Pericardium (tissue), 1 donor: Measurements from ENCODE around the gene SLC25A33.

- RRBS = 12% methylated on average over 6 of the region's 17 CpGs
These were observed 29.9 kb downstream of the SPSB1 start for GRCh38 chr1:9322495-9323003.

GRCh38 chr1:9337599-9338355 is 45.1 kb downstream of the SPSB1 start:
- RRBS = no CpG with 5 or more reads among the region's 17 CpGs

DNA sequence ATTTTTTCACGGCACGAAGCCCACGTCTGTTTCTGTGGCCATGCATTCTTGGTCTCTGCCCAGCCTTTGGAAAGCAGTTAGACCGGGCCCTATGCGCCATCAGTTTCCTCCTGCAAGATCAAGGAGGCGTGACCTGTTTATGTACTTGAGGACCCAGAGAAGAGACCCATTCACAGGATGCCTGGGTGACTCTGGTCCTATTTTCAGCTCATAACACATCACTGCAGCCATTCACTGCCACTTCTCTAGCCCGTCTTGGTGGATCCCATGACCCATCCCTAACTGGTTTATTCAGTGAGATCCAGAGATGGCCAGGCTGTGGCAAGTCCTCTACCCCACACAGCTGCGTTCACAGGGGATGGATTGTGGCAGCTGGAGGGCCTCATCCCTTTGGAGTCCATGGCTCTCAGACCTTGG is 70.4 kb downstream of the SPSB1 start:
- RRBS = no CpG with 5 or more reads among the region's 8 CpGs

DNA sequence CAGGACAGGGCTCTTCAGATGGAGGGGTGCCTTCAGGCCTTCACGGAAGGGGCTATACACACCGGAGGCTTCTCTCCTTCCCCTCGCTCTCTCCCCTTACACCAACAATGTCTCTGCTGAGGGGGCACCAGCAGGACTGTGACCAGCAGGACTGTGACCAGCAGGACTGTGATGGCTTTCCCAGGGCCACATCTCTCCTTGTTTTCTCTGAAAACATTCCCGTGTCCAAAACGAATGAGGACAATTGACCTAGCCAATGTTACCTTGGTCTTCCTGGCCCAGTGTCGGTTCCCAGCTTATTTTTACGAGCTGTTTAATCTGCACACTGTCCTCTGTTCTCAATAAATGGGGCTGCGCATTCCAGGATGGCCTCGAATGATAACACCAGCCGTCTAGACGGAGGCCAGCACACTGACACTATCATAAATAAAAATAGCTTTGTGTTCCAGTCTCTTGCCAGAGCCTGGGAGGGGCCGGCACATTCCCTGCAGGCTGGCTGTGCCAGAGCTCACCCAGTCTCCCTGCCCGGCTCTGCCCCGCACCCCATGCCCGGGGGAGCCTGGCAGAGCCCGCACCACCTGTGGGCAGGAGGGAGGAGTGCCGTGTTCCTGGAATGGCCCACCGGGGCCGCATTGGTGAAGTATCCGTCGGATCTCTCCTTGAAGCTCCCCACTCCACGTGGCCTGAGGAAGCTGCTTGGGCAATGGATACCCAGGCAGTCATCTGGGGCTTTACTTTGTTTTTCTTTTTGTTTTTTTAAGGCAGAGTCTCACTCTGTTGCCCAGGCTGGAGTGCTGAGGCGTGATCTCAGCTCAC is 92.0 kb downstream of the SPSB1 start:
- RRBS = 36% methylated on average over 6 of the region's 23 CpGs

DNA sequence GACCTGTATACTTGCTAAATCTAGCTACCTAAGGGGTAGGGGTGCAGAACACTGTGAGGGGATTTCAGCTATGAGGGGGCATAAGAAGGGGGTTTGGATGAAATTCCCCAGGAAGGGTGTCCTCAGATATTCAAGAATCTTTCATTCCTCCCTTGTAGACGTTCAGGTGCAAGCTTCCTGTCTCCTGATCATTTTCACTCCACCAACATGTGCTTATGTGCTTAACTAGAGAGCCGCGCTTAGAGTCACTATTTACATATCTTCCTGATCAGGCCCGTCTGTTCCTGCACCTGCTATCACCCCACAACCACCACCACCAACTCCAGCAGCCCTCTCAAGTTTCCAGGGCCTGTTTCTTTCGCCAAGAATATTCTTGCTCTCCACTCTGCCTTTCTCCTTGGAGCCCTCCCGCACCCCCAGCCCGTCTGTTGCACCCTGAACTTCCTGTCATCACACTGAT is 113.4 kb downstream of the SPSB1 start:
- RRBS = no CpG with 5 or more reads among the region's 7 CpGs

DNA sequence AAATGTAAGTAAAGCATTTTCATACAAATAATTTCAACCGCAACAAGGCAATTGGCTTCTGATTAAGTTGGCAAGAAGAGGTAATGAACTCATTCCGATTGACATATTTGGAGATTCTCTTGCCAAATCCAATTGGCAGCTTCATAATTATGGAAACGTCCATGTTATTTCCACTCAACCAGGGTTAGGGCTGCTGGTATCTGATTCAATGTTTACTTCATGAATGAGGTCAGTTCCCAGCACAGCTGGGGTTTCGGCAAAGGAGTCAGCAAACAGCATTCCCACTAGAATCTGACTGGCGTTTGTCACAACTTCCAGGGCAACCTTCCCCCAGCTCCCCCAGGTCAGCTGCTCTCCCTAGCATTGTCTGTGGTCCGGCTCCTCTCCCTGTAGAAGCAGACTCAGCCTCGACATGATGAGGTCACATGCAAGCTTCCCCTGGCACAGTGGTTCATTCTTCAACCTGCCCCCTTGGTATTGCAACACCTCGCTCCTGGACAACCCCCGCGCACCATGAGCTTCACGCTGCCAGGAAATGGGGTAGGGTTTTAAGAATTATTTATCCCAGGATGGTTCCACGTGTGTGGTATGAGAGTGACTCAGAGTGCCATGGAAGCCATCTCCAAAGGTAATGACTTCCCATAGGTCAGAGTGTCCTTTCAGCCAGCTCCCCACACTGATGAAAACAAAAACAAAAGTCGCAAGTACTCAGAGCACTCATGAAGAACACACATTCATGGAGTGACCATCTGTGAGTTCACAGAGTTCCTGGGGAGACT is 100.7 kb upstream of the SLC25A33 start:
- RRBS = no CpG with 5 or more reads among the region's 13 CpGs

- RRBS = no CpG with 5 or more reads among the region's 2 CpGs
These were observed 62.6 kb upstream of the SLC25A33 start for GRCh38 chr1:9476596-9477124.

DNA sequence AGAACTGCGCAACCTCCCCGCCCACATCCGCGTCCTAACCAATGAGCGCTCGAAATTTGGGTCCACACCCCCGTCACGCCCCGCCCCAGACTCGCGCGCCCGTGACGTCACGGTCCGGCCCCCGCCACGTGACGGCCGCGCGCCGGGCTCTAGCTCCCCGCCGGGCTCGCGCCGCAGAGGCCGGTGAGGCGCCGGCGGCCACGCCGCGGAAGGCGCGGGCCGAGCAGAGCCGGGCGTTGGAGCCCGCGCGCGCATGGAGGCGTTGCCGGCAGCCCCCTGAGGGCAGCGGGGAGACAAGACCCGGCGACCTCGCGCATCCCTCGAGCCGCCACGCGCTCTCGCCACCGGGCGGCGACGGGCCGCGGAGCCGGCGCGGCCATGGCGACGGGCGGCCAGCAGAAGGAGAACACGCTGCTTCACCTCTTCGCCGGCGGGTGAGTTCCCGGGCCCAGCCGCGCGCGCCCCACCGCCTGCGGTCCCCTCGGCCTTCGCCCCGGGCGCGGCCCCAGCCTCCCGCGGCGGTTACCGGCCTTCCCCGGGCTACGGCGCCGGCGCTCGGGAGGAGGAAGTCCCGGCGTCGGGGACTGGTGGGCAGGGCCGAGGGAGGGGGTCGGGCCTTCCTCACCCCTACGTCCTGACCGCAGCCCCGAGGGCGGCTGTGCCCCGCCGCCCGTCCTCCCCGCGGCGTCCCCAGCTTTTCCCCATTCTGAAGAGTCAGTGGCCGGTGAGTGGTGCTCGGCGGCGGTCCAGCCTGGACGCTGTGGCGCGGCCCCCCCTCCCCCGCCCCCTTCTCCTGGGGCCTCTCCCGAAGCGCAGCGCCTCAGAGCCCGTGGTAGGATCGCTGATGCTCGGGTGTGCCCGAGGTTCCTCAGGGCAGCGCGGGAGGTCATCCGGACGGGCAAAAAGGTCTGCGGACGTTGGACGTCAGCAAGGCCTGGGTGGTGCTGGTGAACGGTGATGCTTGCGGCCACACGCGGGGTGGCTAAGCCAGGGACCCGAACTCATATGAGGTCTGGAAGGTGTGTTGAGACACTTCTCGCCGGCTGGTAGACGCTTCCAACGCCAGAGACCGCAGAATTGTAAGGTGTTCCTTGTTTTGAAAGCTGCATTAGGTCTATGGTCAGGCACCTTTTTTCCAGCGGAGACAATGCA is at the start of gene SLC25A33:
Gene SLC25A33 (plus strand): TSS at position 152 of the 1,152 bp plus-strand sequence.
- RRBS = 2% methylated on average over 26 of the region's 142 CpGs

GRCh38 chr1:9551143-9551765 is 12.0 kb downstream of the SLC25A33 start:
- RRBS = no CpG with 5 or more reads among the region's 7 CpGs

DNA sequence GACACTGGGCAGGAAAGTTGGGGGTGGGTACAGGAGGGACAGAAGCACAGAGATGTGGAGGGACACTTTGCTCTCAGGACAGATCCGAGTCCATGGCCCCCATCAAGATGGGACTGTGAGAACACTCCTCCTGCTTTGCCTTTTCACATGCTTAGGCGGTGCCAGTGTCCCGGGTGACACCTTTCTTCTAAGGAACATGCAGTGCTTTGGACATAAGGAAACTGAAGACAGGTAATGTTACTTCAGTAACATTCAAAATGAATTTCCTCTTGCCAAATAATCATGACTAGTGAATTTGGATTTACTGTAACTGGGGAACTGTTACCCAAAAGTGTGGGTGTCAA is 16.7 kb downstream of the SLC25A33 start:
- RRBS = no CpG with 5 or more reads among the region's 3 CpGs

GRCh38 chr1:9593317-9593945 is 4.7 kb downstream of the TMEM201 start:
- RRBS = no CpG with 5 or more reads among the region's 9 CpGs

DNA sequence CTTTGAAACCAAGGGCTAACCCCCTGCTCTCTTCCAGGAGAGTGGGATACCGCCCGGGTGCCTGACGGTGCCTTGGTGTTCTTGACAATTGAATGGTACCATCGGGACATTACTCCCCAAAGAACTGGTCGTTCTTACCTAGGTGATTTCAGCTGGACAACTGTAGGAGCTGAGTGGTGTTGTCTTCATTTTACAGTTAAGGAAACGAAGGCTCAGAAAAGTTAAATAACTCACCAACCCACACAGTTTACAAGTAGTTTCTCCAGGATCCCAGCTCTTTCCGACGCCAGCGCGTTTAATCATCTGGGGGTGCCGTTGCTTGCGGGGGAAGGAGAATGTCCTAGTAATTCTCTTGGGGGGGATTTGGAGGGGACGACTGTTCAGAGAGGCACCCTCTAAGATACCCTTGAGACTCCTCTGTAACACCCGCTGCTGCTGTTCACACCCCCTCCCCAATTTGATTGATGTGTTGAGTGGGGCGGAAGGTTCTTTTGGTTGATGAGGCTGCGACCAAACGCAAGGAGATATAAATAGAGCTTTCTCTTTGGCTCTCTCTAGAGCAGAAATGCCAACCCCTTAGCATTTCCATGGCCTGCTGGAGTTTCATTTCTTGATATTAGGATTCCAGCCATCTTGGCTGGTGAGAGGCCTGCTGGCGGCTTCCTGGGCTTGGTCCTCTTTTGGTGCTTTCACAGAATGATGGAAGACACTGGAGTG is 1.8 kb downstream of the PIK3CD start:
- RRBS = no CpG with 5 or more reads among the region's 18 CpGs

DNA sequence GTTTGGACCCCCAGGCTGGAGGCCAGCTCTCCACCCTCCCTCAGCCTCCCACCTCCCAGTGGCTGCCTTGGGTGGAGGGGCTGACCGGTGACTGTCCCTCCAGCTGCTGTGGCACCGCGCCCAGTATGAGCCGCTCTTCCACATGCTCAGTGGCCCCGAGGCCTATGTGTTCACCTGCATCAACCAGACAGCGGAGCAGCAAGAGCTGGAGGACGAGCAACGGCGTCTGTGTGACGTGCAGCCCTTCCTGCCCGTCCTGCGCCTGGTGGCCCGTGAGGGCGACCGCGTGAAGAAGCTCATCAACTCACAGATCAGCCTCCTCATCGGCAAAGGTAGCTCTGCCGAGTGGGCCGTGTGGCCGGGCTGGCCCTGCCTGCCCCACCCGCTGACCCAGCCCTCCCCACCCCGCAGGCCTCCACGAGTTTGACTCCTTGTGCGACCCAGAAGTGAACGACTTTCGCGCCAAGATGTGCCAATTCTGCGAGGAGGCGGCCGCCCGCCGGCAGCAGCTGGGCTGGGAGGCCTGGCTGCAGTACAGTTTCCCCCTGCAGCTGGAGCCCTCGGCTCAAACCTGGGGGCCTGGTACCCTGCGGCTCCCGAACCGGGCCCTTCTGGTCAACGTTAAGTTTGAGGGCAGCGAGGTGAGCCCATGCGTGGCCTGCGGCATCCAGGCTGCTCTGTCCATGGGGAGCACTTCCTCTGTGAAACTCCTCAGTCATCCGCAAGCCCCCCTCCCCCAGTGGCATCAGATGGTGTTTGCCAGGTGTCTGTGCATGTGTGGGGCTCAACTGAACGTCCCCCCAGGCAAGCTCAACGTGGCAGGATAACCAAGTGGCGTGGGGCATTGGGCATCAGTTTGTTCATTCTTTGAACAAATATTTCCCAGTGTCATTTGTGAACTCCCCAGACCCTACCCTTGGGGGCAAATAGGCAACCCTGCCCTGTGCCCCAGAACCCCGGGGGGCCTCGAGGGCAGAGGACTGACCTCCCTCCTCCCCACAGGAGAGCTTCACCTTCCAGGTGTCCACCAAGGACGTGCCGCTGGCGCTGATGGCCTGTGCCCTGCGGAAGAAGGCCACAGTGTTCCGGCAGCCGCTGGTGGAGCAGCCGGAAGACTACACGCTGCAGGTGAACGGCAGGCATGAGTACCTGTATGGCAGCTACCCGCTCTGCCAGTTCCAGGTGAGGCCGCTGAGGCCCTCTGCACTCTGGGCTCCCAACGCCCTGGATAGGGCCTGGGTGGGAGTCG is 64.3 kb downstream of the PIK3CD start:
- RRBS = 81% methylated on average over 6 of the region's 59 CpGs

DNA sequence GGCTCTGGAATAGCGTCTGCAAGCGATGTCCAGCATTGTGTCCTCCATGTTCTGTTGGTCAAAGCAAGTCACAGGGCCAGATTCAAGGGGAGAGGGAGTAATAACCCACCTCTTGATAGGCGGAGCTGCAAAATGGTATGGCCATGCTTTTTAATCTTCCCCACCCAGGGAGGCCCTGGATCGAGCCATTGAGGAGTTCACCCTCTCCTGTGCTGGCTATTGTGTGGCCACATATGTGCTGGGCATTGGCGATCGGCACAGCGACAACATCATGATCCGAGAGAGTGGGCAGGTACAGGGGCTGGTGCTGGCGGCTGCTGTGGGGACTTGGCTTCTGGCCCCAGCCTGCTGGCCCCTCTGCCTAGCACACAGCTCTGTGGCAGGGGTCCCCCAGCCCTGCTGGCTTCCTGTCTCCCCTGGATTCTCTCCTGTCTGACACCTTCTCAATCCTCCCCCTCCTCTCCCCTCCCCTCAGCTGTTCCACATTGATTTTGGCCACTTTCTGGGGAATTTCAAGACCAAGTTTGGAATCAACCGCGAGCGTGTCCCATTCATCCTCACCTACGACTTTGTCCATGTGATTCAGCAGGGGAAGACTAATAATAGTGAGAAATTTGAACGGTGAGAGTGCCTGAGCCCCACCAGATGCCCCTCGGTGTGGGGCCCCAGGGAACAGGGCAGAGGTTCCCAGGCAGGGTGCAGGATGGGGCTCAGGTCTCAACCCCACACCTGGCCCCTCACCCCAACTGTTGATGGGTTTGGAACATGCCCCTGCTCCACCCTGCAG is 72.5 kb downstream of the PIK3CD start:
- RRBS = no CpG with 5 or more reads among the region's 15 CpGs

DNA sequence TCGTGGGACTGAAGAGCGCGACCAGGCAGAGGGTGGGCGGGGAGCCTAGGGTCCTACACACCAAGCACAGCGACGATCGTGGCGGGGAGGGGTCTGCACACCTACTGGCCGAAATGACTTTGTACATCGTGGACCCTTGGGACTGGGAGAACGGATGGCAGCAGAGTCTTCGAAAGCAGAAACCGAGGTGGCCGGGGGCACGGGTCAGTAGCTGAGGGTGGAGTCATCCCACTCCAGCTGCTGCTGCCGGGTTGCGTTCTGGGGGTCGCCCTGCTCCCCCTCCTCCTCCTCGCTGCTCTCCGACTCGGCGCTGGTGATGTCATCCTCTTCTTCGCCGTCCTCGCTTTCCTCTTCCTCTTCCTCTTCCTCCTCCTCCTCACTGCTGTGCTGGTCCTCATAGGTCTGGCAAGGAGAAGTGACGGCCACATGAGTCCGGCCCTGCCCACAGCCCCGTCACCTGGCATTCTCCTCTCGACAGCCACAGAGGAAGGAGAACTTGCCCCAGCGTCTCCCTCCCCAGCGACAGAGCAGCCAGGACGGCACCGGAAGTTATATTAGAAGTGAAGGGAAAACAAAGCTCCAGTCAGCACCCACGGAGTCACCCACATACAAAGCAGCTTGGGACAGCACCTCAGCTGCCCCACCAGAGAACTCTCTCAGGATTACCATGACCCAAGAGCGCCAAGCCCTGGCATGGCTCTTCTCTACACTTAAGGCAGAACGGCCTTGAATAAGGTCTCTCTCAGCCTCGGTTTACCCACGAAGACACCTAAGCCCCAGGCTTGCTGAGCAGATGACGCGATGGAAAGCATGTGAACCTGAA is 79.0 kb downstream of the PIK3CD start:
- RRBS = 44% methylated on average over 3 of the region's 40 CpGs

DNA sequence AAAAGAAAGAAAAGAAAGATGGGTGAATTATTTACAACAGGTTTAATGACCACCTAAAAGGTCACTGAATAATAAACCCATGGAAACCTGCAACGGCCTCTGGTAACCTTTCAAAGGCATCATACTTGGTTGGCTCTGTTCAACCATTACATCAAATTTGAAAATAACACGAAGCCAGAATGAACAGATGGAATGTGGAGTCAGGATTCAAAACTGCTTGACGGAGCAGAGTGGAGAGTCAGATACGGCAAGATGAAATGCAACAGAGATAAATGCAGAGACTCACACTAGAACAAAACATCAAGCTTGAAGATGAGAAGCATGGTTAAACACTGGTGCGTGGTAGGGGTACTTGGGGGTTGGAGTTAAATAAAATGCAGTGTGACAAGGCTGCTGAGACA is 27.1 kb downstream of the CLSTN1 start:
- RRBS = no CpG with 5 or more reads among the region's 5 CpGs

GRCh38 chr1:10160791-10161489 is 49.4 kb upstream of the KIF1B start:
- RRBS = no CpG with 5 or more reads among the region's 14 CpGs

- RRBS = no CpG with 5 or more reads among the region's 9 CpGs
These were observed 39.4 kb upstream of the KIF1B start for GRCh38 chr1:10170822-10171451.

GRCh38 chr1:10277817-10278336 is 67.5 kb downstream of the KIF1B start:
- RRBS = no CpG with 5 or more reads among the region's 6 CpGs

DNA sequence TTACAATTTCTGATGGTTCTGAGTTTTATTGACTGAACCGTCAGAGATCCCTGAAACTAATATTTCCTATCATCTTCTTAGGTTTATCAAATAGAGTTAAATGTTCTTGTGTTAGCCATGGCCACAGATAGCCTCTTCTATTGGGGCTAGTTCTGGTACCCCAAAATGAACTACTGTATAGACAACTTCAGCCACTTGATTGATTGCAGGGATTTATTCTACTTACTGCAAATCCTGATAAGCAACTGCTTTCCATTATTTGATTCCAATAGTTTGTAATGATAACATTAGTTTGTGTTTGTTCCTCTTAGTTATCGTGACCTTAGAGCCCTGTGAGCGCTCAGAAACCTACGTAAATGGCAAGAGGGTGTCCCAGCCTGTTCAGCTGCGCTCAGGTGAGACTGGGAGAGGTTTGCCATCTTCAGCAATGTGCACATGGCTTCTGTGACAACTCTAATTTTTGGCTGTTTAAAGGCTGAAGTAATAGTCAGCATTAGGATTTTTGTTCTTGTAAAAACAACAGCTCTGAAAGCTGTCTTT is 86.0 kb downstream of the KIF1B start:
- RRBS = no CpG with 5 or more reads among the region's 5 CpGs